Hematopoietic multipotent progenitor cell (in vitro differentiated cells): ENCODE measurements around a stretch of chr9.

DNA sequence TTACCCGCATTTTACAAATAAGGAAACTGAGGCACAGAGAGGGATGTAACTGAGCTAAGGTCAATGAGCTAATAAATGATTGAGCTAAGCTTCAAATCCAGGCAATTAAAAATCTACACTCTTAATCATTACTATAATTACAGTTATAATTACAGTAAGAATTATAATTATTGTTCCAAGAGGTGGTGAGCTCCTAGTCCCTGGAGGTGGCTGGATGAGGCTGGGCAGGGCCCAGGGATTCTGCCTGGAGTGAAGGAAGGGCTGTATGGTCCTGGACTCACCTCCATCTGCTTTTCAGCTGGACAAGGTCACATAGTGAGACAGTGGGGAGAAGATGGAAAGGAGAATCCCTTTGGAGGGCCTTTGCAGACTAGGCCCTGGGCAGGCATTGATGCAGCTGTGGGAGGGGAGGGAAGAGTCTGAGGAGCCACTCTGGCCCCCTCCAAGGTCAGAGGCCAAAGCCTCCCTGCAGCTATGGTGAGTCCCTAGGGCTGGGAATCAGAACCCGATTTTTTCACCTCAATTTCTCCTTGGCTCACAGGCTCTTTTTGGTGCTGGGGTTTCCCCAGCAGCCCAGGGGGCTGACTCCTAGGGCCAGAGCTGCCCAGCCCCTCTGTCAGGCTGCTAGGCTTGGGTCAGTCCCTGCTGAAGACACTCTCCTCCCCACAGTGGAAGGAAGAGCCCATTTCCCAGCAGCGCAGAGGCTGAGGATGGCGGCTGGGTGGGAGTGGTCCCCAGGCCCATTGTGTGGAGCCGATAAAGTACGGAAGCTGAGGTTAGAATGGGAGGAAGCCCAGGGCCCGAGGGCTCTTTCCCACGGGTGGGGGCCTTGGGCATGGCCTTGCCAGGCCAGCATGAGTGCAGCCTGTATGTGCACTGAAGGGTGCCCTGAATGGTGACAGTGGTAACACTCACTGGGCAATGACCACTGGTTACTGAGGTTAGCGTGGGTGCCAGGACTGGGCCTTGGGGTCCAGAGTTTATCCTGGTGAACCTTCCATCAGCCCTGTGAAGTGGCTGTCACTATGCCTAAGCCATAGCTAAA, 125.6 kb downstream of the RGS3 start:
- CAGE, long polyA plus RNA = no peak

DNA sequence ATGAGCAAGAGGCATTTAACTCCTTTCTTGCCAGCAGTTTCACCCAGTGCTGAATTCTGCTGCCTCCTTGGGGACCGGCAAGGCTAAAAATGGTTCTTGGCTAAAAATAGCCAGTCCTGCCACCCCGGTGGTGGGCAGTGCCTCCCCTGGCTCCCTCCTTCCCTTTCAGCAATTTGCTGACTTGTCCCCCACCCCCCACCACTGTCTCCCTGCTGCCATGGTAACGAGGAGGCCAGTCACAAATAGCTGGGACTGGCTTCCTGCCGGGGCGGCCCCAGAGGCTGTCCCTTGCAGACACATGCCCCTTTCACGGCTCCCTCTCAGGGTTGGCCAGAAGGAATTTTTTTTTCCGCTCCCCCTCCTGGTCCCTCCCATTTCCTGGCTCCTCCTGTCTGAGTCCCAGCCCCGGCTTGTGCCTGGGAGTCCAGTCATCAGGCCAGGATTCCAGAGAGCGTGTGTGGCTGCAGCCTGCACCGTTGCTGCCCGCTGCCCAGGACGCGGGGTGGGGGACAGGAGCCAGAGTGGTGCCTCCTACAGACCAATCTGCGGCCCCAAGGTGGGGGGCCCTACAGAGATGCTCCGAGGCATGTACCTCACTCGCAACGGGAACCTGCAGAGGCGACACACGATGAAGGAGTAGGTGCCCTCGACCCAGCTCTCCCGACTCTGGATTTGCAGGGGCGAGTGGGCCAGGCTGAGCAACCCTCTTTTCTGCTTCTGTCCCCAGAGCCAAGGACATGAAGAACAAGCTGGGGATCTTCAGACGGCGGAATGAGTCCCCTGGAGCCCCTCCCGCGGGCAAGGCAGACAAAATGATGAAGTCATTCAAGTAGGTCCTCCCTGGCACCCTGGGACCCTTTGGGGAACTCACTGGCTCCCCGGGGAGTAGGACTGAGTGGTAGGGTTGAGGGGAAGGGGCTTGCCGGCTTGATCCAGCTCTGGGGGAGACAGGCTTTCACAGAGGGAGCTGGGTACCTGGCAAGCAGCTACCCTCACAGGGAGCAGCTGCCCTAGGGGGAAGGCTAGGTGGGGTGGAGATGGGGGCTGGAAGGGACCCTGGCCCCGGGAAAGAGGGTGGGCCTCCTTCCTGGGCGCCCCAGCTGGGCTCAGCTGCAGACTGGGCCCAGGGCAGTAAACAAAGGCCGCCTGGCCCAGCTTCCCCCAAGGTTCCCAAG, 130.6 kb downstream of the RGS3 start:
- CAGE, long polyA plus RNA = no peak

- CAGE, long polyA plus RNA = no peak
Observed at GRCh38 chr9:114080375-114081268, 2.5 kb upstream of the AMBP start.

DNA sequence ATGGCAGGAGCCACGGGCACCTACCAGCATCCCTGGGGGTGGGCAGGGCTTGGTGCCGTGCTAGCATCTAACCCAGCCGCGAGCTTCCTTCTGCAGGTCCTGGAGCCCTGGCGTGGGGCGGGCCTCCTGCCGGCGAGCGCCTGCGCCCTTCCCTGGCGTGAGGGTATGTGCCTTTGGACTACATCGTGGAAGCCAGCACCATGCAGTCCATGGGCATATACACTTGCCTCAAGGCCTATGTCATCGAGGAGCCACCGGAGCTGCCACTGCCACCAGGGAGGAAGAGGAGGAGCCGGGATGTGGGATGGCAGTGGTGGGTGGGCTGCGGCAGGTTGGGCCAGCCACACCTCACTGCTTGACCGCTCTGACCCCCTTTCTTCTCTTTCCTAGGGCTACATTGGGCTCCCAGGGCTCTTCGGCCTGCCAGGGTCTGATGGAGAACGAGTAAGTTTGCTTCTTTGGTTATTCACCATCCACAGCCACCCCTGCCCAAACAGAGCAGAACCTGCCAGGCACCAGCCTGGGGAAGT, 54.0 kb downstream of the COL27A1 start:
- CAGE, long polyA plus RNA = no peak

DNA sequence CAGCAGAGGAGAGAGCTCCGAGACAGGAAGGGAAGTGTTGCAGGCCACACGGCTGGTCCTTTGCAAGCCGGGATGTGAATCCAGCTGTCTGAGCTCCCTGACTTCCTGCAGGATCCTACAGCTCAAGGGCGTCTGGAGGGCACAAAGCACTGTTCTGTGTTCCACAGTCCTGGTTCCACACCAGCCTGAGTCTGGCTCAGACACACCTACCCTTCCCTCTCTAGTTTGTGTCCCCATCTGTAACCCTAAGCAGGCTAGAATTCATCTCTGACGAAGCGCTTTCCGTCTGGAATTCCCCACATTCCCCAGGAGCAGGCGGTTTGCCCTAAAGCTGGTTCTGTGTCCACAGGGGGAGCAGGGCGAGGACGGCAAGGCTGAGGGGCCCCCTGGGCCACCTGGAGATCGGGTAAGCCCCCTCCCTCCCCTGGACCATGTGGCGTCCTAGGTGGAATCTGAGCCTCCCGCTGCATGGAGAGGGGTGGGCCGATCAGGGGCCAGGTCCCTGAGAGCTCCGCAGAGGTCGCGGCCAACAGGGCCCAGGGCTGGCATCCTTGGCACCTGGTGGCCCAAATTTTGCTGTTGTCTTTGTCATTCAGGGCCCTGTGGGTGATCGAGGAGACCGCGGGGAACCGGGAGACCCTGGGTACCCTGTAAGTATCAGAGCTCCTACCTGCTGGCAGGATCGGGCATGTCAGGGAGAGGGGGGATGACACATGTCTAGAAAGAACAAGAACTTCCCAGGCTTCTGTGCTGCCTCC, 34.6 kb upstream of the ORM1 start:
- CAGE, long polyA plus RNA = no peak

DNA sequence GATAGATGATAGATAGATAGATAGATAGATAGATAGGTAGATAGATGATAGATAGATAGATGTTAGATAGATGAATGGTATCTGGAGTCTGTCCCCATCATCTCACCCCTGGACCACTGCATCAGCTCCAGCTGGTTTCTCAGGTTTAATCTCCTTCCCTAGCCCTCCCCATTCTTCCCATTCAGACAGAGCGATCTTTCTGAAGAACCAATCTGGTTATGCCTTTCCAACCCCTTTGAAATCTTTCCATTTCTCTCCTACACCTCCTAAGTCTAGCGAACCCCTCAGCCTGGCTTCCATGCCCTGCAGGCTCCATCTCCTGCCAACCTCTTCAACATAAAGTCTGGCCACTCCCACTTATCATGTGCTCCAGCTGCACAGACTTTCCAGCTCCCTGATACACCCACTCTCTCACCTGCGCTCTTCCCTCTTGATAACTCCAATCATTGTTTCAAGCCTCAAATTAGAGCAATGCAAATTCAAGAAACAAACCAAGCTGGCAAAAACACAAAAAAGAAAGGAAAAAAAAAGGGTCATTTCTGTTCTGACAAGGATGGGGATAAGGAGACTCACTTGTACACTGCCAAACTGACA, 3.8 kb upstream of the ORM1 start:
- CAGE, long polyA plus RNA = no peak

GRCh38 chr9:114324472-114324958, 1.6 kb downstream of the ORM1 start:
- CAGE, long polyA plus RNA = no peak

GRCh38 chr9:114330337-114331010, 805 bp downstream of the ORM2 start:
- CAGE, long polyA plus RNA = no peak

GRCh38 chr9:114366586-114367316, 21.0 kb downstream of the AKNA start:
- CAGE, long polyA plus RNA = no peak

GRCh38 chr9:114377068-114377640, 10.6 kb downstream of the AKNA start:
- CAGE, long polyA plus RNA = no peak

DNA sequence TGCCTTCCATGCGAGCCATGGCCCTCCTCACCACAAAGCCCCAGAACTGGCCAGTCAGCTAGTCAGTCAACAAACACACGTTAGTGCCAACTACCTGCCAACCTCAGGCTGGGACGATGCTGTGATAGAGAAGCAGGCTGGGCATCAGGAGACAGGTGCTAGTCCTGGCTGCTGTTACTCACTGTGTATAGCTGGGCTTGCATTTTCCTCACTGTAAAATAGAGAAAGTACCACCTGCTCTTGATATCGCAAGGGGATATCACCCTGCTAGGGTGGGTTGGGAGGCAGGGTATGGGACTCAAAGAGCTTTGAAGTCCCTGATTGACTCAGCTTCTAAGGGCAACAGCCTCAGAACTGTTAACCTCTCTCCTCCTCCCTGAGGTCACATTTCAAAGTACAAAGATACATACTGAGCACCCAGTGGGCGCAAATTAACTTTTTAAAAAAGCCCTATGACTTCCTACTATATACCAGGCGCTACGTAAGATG, 2.0 kb downstream of the AKNA start:
- CAGE, long polyA plus RNA = no peak

GRCh38 chr9:114452061-114452619, 53.1 kb downstream of the WHRN start:
- CAGE, long polyA plus RNA = no peak

- CAGE, long polyA plus RNA = no peak
Observed at GRCh38 chr9:114505822-114506260, 568 bp upstream of the WHRN start.

DNA sequence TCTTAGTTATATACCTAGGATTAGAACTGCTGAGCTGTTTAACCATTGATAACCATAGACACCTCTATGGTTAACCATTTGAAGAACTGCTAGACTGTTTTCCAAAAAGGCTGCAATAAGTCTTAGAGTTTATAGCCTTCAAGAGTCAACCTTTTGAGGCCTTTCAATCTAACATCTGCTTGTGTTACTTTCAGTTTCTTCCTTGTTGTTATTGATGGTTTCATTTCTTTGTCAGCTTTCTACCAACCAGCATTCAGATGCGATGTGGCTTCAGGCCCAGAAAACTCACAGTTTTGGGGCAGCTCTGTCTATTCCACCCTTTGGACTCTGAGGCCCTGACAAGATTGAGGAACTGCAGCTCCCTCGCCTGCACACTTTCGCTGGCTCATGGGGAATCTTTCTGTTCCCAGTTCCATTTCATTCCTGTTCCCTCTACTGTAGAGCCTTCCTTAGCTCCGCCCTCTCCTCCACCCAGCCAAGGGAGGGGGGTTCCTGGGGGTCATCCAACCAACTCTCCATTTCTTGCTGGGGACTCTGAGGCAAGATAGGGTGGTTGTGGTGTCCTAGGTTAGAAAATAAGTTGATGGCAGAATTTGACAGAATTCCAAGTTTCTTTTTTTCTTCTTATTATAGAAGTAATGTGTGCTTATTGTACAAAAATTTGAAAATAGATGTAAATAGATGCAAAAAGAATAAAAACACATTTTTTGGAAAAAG, 13.4 kb upstream of the WHRN start:
- CAGE, long polyA plus RNA = no peak

- CAGE, long polyA plus RNA = no peak
Observed at GRCh38 chr9:114532411-114533121, 27.3 kb upstream of the WHRN start.

DNA sequence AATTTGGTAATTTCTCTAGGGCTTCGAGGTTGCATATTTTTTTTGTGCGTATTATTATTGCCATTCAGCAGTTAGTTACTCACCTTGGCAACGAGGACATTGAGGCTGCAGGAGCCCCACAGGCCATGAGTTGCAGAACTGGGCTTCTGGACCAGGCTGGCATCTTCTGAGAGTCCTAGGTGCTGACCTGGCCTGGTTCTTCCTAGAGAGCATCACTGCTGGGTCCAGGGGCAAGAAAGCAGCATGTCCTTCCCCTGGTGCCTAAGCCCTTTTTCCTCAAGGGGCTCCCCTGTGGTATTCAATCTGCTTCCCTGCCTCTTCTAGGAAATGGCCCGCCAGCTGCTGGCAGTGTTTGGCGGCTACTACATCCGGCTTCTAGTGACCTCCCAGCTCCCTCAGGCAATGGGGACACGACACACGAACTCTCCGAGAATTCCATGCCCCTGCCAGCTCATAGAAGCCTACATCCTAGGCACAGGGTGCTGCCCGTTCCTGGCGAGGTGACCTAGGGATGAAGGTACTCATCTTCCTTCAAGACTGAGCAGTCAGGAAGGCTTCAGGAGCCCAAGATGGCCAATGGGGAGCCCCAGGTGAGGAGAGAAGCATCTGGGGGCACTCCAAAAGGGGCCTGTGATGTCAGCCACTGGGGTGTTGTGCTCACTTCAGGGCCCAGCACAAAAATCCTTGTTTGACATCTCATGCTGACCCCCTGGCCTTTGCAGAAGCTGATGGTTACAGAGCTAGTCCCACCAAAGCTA, 14.6 kb downstream of the TEX53 start:
- CAGE, long polyA plus RNA = no peak

DNA sequence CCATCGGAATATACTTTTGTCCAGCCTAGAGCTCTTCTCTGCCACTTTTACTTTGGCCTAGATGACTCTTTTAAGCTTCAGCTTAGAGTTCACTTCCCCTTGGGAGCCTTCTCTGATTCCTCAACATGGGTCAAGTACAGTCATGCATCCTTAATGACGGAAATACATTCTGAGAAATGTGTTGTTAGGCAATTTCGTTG, 14.9 kb upstream of the TNFSF15 start:
- CAGE, long polyA plus RNA = no peak

DNA sequence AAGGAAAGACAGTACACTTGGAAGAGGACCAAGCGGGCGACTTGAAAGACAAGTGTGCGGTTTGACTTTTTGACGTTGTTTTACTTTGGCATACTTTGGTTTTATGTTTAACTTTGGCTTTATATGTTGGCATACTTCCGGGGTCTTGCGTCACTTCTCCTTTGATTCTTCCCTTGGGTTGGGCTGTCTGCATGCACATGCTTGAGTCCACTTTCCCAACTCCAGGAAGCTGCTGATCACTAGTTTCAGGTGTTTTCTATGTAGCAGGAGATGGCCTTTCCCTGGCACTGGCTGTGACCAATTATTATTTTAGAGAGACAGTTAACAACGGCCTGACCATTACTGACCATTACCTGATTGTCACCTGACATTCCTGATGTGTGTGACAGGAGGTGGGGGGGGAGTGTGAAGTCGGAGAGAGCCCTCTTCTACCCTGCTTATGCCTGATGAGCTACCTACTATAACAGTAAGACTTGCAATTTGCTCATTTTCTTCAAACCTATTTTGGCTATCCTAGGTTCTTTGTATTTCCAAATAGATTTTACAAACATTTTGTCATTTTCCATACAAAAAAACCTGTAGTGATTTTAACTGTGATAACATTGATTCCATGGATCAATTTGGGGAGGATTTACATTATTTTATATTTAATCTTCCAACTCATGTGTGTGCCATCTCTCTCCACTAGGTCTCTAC, 45.4 kb downstream of the TNFSF8 start:
- CAGE, long polyA plus RNA = no peak

DNA sequence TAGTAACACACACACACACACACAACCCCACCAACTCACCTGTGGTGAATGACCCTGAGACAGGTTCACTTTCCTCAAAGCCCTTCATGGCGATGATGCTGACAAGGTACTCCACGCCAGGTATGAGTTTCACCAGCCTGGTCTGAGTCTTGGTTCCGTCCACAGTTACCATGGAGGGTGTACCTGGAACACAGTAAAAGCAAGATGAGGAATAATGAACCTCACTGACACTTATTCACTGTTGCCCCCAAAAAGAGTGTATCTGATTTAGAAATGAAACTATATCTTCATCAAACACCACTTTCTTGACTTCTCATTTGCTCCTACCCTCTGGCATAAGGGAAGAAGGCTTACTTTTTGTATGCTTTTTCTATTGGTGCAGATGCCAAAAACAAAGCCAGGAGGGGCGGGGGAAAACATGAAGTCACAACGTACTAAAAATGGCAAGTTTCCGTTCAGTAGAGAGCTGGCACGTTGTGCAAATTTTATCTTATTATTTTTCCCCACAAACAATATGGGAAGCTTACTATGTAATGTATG, 77.0 kb downstream of the TNC start:
- CAGE, long polyA plus RNA = no peak

DNA sequence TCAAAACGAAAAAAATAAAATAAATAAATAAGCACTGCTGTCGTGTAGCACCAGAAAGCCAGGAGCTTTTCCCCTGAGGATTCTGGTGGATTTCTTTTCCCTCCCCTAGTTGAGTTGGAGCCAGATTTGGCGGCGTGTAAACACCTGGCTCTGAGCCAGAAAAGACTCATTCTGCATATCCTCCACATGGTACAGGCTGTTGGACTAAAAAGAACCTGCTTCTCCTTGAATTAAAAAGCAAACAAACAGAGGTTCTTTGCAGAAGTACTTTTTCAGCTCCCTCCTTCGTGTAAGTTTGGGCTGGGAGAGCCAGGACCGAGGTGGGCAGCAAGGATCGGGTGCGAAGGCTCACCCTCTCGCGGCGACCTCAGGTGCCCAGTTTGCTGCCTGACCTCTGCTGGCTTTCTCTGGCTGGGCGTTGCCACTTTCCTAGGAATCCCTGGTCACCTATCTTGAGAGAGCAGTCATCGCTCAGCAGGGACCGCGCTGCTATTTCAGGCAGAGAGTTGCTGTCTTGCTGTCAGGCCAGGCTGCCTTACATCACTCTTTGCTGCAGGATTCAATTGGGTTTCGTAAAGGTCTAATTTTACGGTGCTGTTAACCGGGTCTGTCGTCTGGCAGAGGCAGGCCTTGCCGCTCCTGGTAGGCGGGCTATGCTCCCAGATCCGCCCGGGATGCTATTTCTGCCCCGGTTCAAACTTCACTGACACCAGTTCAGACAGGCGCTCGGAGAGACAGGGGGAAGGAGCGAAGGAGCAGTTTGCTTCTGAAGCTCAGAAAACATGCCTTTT, 3.2 kb downstream of the PAPPA start:
- CAGE, long polyA plus RNA = no peak